Measurements from ENCODE around the gene L3MBTL4.

GRCh38 chr18:3453295-3454401 is 3.7 kb downstream of the TGIF1 start:
- PRO-cap, result bidirectional peak, plus-strand start at chr18:3453992, minus-strand start at chr18:3453762

- PRO-cap, result no peak
Observed at GRCh38 chr18:3525660-3526418, 75.9 kb downstream of the TGIF1 start.

GRCh38 chr18:3596197-3597263 is 146.6 kb downstream of the TGIF1 start:
- PRO-cap, result no peak

DNA sequence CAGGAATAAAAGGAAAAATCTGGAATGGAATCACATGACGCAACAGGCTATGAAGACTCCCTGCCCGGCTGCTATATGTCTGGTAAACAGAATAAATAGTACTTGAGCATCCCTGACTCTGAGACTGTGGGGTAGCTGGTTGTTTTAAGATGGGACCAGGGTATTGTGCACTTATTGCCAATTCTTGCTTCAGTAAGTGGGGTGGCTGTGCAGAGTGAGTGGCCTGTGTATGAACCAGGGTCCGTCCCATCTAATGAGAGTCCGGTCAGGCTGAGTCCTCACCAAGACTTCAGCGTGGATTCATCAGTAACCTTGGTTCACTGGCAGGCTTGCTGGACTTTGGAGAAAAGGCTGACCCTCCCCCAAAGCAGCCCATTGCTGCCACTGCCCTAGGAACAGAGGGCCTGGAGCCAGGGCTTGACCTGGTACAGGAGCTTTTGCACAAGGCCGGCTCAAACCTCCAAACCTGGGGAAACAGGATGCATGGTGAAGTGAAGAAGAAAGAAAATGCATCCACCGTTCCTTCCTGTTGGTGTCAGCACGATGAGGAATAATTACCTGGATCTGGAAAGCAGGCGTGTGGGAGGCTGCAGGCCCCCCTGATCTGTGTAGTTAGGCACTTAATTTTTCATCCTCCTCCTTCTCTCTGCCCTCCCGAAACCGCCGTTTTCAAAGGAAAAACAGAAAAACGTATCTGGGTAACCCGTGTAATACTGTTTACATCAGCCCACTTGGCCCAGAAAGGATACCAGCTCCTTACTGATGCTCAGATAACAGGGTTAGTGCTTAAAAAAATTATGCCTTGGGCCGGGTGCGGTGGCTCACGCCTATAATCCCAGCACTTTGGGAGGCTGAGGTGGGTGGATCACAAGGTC is 147.5 kb downstream of the TGIF1 start:
- PRO-cap, result no peak

- PRO-cap, result no peak
Observed at GRCh38 chr18:3624789-3625758, 175.1 kb downstream of the TGIF1 start.

GRCh38 chr18:3665625-3666264 is 215.8 kb downstream of the TGIF1 start:
- PRO-cap, result no peak

DNA sequence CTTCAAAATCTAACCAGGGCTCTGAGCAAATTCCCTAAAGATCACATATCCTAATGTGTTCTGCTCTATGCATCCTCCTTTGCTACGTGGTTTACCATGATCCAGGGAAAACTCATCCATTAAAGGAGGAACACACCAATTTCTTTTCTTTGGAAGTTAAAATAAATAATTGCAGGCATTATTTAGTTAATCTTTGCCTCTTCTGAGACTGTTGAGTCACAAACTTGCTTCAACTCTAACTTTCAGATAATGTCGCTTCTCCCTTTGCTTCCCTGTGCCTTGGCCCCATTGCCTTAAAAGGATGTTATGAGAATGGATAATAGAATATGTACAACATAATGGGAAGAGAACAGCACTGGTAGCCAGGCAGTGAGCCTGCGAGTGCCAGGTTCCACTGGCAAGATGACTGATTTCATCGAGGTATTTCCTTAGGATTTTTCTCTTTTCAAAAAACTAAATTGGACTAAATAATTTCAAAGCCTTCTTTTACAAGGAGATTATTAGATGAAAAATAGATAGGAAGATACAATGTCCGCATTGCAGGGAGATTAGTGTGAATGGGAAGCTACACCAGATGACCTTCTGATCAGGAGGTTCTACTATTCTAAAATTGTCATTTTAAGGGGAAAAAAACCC is 420.9 kb downstream of the TGIF1 start:
- PRO-cap, result no peak

- PRO-cap, result no peak
Observed at GRCh38 chr18:5515210-5515509, 28.6 kb downstream of the EPB41L3 start.

- PRO-cap, result no peak
Observed at GRCh38 chr18:5518678-5519404, 25.0 kb downstream of the EPB41L3 start.

DNA sequence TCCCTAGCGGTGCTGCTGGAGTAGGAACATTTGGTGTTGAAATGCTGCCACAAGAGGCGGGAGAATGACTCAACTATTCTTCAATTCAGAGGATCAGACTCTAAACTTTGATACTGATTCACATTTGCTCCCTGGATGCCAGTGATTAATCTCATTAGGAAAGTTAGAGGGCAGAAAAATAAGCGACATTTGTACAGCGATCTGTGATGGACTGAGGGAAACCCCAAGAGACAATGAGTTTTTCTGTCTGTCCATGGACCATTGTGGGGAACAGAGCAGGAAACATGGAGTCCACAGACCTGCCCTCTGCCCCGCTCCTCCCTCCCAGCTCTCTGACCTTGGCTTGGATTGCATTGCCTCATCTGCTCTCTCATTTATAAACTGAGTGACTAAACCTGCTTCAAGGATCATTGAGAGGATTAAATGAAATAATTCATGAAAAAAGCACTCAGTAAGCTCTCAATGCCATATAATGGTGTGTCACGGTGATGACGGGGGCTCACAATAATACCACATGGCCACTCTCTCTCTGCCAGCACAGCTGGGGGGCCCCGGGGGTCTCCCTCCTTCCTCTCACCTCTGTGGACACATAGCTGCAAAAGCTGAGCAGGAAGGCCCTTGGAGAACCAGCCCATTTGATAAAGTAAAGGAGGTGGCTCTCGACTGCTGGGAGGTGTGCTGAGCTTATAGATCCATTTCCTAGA is 12.8 kb upstream of the EPB41L3 start:
- PRO-cap, result no peak

DNA sequence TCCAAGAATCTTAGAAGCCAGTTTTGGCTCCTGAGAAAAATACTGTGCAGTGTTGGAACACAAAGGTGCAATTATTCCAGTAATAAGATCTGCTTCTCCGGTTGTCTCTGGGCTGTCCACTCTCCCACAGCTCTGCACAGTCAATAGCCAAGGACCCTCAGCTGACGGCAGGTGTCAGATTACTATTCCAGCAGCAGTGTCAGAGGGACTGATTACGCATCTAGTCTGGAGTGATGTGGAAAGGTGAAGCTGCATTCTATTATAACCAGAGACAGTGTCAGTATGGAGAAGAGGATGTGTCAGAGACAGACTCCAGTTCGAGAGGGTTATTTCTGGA is 163.5 kb upstream of the TMEM200C start:
- PRO-cap, result no peak

GRCh38 chr18:6248988-6249416 is 165.7 kb downstream of the L3MBTL4 start:
- PRO-cap, result no peak

DNA sequence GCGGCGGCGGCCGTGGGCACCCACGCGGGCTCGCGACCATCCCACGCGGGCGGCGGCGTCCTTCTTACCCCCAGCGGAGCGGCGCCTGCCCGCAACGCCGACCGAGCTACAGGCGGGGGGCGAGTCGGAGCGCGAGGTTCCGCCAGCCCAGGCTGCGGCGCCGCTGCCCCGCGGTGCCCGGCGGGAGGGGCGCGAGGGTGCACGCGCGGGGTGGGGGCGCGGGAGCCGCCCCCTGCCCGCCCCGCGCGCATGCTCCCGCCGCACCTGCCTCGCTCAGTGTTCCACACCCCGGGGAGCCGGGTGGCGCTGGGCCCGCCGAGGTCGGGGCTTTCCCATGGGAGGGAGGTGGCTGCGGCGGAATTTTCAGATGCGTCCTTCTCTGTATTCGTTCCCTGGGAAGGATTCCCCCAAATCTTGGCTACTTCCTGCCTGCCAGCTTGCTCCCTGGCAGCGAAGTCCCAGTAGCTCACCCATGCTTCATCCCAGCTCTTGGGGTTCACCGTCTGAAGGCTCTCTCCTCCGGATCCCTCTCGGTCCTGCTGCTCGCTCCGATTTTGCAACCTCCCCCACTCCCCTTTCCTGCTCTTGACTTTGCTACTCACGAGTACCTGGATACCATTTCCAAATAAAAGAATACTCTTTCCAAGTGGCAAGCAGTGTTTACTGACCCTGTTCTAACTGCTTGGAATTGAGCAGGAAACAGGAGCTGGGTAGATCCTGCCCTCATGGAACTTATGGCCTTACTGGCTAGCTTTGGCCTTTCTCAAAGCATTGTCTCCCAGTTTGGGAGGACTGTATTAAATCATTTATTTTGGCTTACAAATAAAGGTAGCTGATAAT is at the start of gene L3MBTL4:
Gene L3MBTL4, minus strand, starts transcription at position 179 of the 840 bp plus-strand sequence.
- PRO-cap, result unidirectional peak, minus-strand start at position 151 of the sequence

GRCh38 chr18:7084118-7084514 is 33.5 kb downstream of the LAMA1 start:
- PRO-cap, result no peak

DNA sequence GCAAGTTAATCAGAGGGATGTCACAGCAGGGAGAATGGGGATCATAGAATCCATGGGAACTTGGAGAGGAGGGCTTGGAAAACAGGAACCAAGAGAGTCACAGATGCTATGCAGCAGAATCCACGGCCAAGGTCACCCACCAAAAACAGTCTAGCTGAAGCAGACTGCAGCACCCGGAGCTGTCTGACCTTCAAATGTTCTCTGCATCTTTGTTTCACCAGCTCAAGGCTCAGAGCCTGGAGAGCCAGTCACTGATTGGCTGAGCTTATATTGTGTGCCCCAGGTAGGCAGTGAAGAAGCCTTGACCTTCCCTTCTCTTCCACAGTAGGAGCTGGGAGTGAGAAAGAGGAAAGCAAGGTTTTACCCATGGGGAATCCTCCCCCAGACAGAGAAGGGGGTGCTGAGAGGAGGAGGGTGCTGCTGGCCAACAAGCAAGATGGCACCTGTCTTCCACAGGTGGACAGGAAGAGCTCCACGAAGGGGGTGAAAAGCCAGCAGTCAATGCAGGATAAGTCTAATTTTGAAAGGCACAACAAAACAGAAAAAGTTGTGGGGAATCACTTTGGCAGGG is 10.3 kb upstream of the LAMA1 start:
- PRO-cap, result no peak

GRCh38 chr18:7231513-7231874 is 605 bp downstream of the LRRC30 start:
- PRO-cap, result no peak

GRCh38 chr18:7290191-7290569 is 59.3 kb downstream of the LRRC30 start:
- PRO-cap, result no peak

GRCh38 chr18:7460998-7461283 is 106.2 kb upstream of the PTPRM start:
- PRO-cap, result no peak

GRCh38 chr18:7627170-7627583 is 60.1 kb downstream of the PTPRM start:
- PRO-cap, result no peak

DNA sequence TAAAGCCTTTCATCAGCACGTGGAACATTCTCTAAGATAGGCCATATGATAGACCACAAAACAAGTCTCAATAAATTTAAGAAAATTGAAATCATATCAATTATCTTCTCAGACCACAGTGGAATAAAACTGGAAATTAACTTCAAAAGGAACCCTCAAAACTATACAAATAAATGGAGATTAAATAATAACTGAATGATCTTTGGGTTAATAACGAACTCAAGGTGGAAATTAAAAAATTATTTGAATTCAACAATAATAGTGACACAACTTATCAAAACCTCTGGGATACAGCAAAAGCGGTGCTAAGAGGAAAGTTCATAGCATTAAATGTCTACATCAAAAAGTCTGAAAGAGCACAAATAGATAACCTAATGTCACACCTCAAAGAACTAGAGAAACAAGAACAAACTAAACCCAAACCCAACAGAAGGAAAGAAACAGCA is 142.0 kb downstream of the PTPRM start:
- PRO-cap, result no peak